Cardiac muscle cell (in vitro differentiated cells and primary cell): ENCODE results near the gene MCRIP2.

- RAMPAGE, long total RNA = no peak
- RRBS = 3% methylated on average over 24 of the region's 51 CpGs
These were observed 773 bp downstream of the RHBDF1 start for GRCh38 chr16:71368-72347.

GRCh38 chr16:85986-86922 lies 8.2 kb downstream of the MPG start:
- RAMPAGE, long total RNA = no peak
- RRBS = no CpG with 5 or more reads among the region's 34 CpGs

DNA sequence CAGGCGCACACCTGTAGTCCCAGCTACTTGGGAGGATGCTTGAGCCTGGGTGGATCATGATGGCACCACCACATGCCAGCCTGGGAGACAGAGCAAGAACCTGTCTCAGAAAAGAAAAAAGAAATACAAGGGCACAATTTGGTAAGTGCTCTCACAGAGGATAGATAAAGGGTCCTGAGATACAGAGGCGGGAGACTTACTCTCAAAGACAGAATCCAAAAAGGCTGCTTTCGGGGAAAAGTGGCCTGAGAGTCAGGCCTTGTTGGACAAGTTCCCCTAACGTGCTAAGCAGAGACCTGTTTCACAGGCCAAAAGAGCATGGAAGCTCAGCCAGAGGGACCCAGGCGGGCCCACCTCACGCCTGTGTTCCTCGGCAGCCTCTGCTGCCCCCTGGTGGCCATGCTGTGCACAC lies 18.7 kb downstream of the MPG start:
- RAMPAGE, long total RNA = no peak
- RRBS = no CpG with 5 or more reads among the region's 7 CpGs

GRCh38 chr16:205787-206371 lies 23.4 kb downstream of the LUC7L start:
- RAMPAGE, long total RNA = no peak
- RRBS = no CpG with 5 or more reads among the region's 13 CpGs

GRCh38 chr16:285498-285924 lies 2.5 kb downstream of the PDIA2 start:
- RAMPAGE, long total RNA = no peak
- RRBS = no CpG with 5 or more reads among the region's 21 CpGs

- RAMPAGE, long total RNA = no peak
- RRBS = no CpG with 5 or more reads among the region's 8 CpGs
These were observed 26.0 kb downstream of the AXIN1 start for GRCh38 chr16:326636-326897.

- RAMPAGE, long total RNA = no peak
- RRBS = no CpG with 5 or more reads among the region's 17 CpGs
These were observed 10.8 kb downstream of the AXIN1 start for GRCh38 chr16:341621-342249.

DNA sequence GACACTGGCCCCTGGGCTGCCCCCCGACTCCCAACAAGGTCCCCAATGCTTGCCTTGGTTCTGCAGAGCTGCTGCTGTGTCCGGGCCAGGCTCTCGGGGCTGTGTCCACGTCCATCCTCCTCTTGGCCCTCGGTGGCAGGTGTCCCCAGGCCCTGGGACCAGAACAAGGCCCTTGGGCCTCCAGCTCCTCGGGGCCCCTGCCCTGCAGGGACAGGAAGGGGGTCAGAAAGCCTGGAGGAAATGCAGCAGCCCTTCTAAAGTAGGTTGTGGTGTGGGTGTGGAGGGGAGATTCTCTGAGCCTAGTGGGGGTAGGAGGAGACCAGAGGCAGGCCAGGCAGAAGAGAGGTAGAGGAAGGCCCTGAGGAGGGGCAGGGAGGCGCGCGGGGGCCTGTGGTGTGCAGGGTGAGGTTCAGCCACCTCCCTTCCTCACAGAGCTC lies 2.5 kb upstream of the AXIN1 start:
- RAMPAGE, long total RNA = no peak
- RRBS = no CpG with 5 or more reads among the region's 9 CpGs

GRCh38 chr16:386543-387377 lies 5.0 kb upstream of the PGAP6 start:
- RAMPAGE, long total RNA = no peak
- RRBS = no CpG with 5 or more reads among the region's 22 CpGs

- RAMPAGE, long total RNA = no peak
- RRBS = no CpG with 5 or more reads among the region's 12 CpGs
These were observed 457 bp upstream of the NME4 start for GRCh38 chr16:396602-396882.

GRCh38 chr16:537742-538818 lies 10.6 kb downstream of the CAPN15 start:
- RAMPAGE, long total RNA = no peak
- RRBS = 97% methylated on average over 6 of the region's 62 CpGs

DNA sequence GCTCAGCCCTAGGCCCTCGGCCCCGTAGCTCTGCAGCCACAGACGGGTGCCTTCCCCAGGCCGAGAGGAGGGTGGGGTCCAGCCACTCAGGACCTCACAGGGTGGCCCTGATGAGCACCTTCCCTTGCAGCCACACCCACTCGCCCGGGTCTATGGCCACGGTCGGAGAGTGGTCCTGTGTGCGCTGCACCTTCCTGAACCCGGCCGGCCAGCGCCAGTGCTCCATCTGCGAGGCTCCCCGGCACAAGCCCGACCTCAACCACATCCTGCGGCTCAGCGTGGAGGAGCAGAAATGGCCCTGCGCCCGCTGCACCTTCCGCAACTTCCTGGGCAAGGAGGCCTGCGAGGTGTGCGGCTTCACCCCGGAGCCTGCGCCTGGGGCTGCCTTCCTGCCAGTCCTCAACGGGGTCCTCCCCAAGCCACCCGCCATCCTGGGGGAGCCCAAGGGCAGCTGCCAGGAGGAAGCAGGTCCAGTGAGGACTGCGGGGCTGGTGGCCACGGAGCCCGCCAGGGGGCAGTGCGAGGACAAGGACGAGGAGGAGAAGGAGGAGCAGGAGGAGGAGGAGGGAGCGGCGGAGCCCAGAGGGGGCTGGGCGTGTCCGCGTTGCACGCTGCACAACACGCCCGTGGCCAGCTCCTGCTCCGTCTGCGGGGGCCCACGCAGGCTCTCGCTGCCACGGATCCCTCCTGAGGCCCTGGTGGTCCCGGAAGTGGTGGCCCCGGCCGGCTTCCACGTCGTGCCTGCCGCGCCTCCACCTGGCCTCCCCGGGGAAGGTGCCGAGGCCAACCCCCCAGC lies 13.3 kb upstream of the PRR35 start:
- RAMPAGE, long total RNA = no peak
- RRBS = 83% methylated on average over 10 of the region's 53 CpGs

- RAMPAGE, long total RNA = no peak
- RRBS = 77% methylated on average over 8 of the region's 11 CpGs
These were observed 13.4 kb downstream of the RAB40C start for GRCh38 chr16:603268-603626.

DNA sequence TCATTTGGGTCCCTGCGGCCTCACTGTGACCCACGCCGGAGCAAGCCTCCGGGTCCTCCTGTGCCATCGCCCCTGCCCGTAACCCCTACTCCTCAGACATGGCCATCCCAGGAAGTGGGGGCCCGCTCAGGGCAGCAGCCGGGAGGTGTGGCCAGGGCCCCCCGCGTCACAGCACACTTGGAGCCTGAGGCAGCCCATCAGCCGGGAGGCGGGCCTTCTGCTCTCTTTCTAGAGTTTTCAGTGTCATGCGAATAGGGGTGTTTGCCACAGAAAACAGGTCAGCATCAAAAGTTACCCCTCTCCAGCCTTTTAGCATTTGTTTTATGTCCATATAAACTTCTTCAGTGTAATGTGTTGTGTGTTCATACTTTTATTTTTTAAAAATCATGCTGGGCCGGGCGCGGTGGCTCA lies 7.8 kb upstream of the WFIKKN1 start:
- RAMPAGE, long total RNA = no peak
- RRBS = 84% methylated on average over 8 of the region's 16 CpGs

DNA sequence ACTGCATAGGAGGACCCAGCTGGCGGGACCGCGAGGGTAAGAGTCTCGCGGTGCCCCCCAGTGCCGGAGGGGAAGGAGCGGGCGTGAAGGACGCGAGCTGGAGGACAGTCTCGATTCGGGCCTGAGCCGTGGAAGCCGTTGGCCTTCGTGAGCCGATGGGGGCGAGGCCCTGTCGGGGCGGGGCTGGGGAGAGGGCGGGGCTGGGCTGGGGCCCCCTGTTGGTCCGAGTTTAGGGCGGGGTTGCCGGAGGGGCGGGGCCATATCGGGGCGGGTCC lies 742 bp upstream of the METTL26 start:
- RAMPAGE, long total RNA = no peak
- RRBS = under 1% methylated on average over 4 of the region's 26 CpGs

DNA sequence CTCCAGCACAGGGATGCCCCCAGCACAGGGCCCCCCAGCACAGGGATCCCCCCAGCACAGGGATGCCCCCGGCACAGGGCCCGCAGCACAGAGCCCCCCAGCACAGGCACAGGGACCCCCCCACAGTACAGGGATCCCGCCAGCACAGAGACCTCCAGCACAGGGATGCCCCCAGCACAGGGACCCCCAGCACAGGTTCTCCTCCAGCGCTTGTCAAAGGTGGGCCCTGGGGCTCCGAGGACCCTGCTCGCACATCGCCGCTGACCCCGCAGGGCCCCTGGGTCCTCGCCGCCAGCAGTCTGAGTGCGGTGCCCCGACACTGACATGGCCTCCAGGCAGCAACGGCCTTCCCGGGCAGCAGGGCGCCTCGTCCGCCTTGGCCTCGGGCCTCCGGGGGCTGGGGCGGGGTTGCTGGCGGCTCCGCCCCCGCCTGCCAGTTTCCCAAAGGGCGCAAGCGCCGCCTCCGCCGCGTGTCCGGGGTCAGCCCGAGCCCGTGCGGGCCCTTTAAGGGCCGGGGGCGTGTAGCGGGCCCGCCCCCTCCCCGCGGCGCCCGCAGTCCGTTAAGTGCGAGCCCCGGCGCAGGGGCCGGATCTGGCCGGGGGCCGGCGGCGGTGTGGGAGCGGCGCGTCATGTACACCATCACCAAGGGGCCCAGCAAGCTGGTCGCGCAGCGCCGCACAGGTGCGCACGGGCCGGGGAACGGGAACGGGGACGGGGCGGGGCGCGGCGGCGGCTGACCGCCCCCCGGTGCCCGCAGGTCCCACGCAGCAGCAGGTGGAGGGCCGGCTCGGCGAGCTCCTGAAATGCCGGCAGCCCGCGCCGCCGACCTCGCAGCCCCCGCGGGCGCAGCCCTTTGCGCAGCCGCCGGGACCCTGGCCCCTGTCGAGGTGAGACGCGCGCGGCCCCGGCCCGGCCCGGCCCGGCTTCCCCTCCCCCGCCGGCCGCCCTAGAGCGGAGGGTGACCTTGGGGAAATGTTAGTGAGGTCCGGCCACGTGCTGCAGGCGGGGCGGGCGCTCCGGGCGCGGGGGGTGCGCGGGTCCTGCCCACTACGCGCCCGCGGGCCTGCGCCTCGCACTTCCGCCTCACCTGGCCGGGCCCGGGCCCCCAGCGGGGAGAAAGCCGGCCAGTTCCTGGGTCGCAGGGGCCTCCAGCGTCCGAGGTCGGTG lies at the start of gene MCRIP2:
Gene MCRIP2, plus strand, starts transcription at position 466 of the 1,167 bp plus-strand sequence.
- RAMPAGE, long total RNA = no peak
- RRBS = 3% methylated on average over 77 of the region's 126 CpGs

- RAMPAGE, long total RNA = no peak
- RRBS = 2% methylated on average over 27 of the region's 47 CpGs
These were observed 355 bp downstream of the WDR90 start for GRCh38 chr16:649507-649933.

- RAMPAGE, long total RNA = no peak
- RRBS = 4% methylated on average over 2 of the region's 37 CpGs
These were observed 799 bp upstream of the RHBDL1 start for GRCh38 chr16:674348-675396.

DNA sequence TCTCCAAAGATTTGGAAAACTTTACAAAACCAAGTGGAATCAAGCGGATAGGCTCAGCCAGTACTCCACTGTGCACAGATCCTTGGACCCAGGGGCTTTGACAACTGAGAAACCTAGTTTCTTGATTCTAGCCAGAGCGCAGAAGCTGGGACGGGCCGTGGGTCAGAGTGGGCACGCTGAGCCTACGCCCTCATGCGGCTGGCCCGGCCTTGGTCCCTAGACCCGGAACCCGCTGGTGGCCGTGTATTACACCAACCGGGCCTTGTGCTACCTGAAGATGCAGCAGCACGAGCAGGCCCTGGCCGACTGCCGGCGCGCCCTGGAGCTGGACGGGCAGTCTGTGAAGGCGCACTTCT lies 700 bp downstream of the STUB1 start:
- RAMPAGE, long total RNA = no peak
- RRBS = 22% methylated on average over 7 of the region's 19 CpGs

- RAMPAGE, long total RNA = no peak
- RRBS = 2% methylated on average over 28 of the region's 95 CpGs
These were observed 5.3 kb upstream of the WDR24 start for GRCh38 chr16:695166-696219.